ENCODE measurements around a stretch of chr2.

DNA sequence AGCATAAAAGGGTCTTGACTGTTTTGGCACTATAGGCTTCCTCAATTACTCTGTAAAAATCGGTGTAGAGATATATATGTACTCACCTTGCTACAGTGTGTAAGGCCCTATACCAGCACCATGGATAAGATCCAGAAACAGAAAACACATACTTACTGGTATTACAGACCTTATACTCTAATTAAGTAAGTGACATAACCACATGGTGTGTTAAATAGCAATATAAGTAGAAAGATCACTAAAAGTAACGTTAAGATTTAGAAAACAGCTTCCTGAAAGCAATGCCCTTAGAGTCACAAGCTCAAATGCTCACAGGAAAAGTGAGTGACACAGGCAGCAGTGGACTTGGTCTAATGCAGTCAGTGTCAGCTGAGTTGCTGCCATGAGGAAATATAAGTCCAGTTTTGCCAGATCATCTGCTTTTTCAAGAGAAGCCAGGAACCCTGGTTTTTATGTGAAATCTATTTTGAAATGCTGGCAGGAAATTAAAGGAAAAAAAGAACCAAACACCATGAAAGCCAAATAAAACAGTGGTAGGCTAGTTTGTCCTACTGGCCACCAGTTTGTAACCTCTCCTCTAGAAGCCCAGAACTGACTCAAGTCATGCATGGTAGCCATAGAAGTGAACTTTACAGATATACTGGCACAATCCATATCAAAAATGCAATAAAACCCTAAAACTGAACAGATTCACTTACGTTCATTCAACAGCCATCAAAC is 109.3 kb downstream of the THADA start:
- PRO-cap, result no peak
- RAMPAGE, long total RNA, 2 experiments, result no peak in any of the 2 experiments

- PRO-cap, result no peak
- RAMPAGE, long total RNA, 2 experiments, result no peak in any of the 2 experiments
Observed at GRCh38 chr2:43780043-43780497, 6.2 kb downstream of the DYNC2LI1 start.

- PRO-cap, result no peak
- RAMPAGE, long total RNA, 2 experiments, result no peak in any of the 2 experiments
Observed at GRCh38 chr2:43841353-43841998, 2.7 kb downstream of the ABCG8 start.

DNA sequence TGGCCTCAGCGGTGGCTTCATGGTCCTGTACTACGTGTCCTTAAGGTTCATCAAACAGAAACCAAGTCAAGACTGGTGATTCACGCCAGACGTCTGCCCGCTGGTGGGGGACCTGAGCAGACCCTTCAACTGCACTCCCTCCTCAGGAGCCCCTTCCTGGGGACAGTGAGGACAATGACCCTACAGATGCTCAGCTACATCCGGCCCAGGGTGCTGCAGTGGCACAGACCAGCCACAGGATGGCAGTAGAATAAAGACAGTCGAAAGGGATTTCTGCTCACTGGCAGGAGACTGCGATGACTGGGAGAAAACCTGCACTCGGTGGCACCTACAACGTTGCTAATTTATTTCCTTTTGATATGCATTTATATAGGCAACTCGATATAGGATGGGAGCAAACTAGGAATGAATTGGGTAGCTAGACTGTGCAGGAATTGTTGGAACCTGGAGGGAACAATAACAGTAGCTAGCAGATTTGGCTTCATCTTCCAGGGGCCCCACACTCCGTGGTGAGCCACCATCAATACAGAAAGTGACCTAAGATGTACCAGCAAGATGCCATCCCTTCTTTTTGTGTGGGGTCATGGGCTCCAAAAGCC is 39.2 kb downstream of the ABCG8 start:
- PRO-cap, result no peak
- RAMPAGE, long total RNA, 2 experiments, result no peak in any of the 2 experiments

GRCh38 chr2:43957305-43958225 is 38.2 kb downstream of the LRPPRC start:
- PRO-cap, result no peak
- RAMPAGE, long total RNA, 2 experiments, result no peak in any of the 2 experiments

- PRO-cap, result no peak
- RAMPAGE, long total RNA, 2 experiments, result no peak in any of the 2 experiments
Observed at GRCh38 chr2:44170908-44171636, 2.4 kb downstream of the PPM1B start.

GRCh38 chr2:44201028-44202230 is 32.8 kb downstream of the PPM1B start:
- PRO-cap, result no peak
- RAMPAGE, long total RNA, 2 experiments, result start-site peak on the plus strand in 1 of 2 experiments, at chr2:44201214-44201685 at its widest, 13 to 29 reads per replicate

DNA sequence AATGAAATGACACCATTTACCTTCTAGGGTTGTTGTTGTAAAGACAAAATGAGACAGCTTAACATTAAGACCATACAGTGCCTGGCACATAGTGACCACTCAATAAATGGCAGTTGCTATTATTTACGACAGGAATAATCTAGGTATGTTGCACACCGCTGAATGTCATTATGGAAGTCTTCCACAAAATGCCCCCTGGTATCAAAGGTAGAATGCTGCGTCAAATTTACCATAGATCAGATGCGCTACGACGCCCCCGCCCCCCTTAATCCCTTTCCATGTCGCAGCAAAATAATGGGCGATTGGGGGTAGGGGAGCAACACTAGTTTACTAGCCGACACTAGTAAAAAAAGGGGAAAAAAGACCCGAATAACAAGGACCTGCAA is 617 bp downstream of the PREPL start:
- PRO-cap, result no peak
- RAMPAGE, long total RNA, 2 experiments, result no peak in any of the 2 experiments

- PRO-cap, result no peak
- RAMPAGE, long total RNA, 2 experiments, result start-site peak on the plus strand in 1 of 2 experiments, at chr2:44503657-44503925 at its widest, 7 to 8 reads per replicate
Observed at GRCh38 chr2:44503639-44504130, 141.9 kb downstream of the CAMKMT start.

GRCh38 chr2:44806504-44806794 is 135.1 kb upstream of the SIX3 start:
- PRO-cap, result no peak
- RAMPAGE, long total RNA, 2 experiments, result no peak in any of the 2 experiments

- PRO-cap, result no peak
- RAMPAGE, long total RNA, 2 experiments, result no peak in any of the 2 experiments
Observed at GRCh38 chr2:45170220-45170714, 161.0 kb upstream of the SIX2 start.

DNA sequence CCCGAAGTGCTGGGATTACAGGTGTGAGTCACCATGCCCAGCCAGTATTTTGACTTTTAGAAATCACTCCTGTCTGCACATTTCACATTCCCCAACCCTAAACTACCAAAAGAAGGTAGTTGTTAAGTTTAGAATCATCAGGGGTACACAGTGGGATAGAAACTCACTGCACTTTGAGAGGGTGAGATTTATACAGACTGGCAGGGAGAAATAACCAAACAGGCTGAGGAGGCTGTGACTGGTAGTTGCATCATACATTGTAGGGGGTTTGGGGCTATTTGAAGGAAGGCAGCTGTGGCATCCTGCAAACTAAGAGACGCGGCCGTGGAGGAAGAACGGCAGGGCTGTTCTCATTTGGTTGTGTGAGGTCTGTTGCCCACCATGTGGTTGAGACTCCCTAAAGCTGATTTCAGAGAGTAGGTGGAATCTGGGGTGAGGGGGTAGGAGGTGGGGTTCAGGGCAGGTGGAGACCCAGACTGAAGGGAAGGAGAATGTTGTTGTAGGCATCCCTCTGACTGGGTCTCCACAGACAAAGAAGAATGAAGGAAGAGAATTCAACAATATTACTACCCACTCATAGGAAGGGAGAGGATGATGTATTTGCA is 170.8 kb upstream of the SIX2 start:
- PRO-cap, result no peak
- RAMPAGE, long total RNA, 2 experiments, result no peak in any of the 2 experiments

DNA sequence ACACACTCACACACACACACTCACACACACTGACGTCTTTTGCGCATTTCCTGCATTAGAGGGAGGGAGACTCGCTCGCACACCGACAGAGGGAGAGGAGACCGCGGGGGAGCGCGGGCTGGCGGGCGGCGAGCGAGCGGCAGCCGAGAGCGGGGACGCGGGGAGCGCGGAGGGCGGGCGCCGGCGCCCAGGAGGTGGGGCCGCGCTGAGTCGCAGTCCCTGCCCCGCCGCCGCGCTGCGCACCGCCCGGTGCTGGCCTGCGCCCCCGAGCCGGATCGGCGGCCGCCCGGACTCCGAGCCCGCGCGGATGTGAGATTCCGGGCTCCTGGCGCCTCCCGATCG is 437 bp upstream of the PRKCE start:
- PRO-cap, result bidirectional peak, plus-strand start at position 94 of the sequence, minus-strand start outside the sequence
- RAMPAGE, long total RNA, 2 experiments, result no peak in any of the 2 experiments

GRCh38 chr2:45652475-45652942 is 1.0 kb downstream of the PRKCE start:
- PRO-cap, result no peak
- RAMPAGE, long total RNA, 2 experiments, result no peak in any of the 2 experiments

DNA sequence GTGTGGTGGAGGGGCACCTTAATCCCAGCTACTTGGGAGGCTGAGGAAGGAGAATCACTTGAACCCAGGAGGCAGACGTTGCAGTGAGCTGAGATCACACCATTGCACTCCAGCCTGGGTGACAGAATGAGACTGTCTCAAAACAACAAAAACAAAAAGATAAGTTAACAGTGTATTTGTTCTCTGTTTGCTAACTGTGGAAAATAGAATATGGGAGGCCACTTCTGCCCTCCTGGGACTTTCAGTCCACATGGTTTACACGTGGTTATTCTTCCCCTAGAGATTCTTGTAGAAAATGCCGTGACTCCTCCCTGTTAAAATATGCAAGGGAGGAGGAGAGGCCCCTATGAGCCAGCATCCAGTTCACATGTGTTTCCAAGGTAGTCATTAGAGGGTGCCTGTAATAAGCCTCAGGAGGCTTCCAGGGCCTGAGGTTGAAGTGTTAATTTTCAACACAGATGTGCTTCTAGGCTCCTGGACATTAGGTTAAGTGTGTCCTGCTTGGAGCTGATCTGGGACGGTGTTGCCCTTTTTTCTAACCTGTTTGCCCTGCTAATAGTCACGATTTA is 71.6 kb downstream of the PRKCE start:
- PRO-cap, result unidirectional peak, plus-strand start at position 293 of the sequence
- RAMPAGE, long total RNA, 2 experiments, result no peak in any of the 2 experiments

DNA sequence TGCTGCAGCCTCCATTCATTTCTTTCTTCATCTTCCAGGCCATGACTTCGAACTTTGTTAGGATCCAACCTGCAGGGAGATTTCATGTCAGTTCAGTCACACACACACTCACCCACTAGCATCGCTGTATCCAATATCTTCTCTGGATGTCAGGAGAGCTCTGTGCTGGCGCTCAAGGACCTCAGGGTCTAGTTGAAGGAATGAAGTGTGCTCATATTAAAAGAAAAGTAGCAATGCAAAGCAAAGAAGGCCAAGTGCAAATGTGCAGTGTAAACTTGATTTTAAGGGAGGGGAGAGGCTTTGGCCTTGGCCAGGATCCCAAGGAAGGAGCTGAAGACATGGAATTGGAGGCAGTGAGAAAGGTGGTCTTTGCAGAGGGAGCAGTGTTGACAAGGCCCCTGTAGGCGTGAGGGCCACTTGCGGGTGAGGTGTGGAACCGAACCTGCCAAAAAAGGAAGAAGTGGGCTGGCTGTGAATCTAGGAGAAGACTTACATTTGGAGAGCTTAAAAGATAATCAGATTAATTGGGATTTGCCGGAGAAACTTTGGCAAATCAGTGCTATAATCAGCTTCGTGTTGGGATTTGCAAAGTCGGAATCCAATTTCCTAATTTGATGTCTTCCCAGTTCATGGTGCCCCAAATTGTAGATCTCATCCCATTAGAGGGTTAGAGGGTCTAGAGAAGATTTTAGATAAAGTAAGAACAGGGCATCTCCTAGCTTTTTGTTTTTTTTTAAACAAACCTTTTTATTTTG is 132.6 kb downstream of the PRKCE start:
- PRO-cap, result no peak
- RAMPAGE, long total RNA, 2 experiments, result start-site peak on the plus strand in 1 of 2 experiments, centred at position 370 of the sequence, 5 reads per replicate

DNA sequence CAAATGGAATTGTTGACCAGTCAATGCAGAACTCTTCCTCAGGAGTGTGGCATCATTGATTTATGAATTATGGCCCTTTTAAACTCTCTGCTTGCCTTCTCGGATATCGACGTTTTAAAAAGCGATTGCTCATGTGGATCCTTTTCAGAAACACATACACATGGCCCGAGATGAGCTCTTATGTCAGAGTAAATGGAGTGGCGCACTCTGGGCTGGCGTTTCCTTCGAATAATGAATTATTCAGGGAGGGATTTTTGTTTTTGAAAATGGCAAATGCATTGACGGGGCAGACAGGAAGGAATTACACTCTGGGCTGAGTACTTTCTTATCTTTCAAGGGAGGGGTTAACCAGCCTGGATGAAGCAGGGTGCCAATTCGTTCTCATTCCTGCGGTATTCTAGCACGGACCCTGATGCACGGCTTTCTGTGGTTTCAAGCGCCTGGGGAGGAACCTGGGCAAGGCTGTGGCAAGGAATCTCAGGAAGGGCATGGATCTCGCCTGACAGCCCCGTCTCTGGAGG is 142.7 kb downstream of the PRKCE start:
- PRO-cap, result no peak
- RAMPAGE, long total RNA, 2 experiments, result no peak in any of the 2 experiments

DNA sequence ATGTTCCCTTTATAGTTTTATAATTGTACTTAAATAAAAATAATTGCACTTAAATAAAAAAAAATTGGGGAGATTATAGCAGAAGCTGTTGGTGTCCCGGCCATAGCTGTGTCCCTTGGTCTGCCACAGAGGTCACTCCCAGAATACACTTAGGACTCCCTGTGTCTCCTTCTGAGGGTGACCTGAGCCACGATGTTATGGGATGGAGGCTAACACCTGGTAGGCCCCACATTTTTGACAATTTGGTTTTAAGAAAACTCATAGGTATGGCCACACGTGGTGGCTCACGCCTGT is 285.6 kb downstream of the PRKCE start:
- PRO-cap, result no peak
- RAMPAGE, long total RNA, 2 experiments, result no peak in any of the 2 experiments

DNA sequence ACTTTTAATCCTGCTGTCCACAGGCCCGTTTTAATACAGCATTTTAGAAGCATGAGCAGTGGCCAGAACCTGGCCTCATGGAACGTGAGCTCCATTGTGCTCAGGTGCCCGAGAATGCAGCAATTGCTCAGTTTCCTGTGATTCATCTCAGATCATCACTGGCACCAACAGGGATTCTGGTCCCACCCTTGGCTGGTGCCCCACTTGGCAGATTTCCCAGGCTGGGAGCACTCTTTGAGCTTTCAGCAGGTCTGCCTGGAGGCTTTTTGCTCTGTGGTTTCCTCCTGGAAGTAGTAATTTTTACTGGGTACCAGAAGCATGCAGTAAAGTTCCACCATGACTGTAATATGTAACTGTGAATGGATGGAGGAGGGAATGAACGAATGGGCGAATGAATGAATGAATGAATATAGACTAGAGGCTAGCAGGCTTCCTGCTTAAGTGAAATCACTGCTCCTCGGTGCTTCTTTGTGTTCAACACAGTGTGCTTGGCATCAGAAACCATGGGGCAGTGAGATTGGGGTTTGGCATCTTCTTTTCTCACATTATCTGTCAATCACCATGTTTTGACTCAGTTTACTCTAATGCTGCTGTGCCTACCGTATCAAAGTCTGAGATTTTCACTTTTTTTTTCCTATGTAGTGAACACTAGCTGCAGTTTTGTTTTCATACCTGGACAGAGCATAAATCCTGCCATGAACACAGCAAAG is 312.9 kb downstream of the PRKCE start:
- PRO-cap, result no peak
- RAMPAGE, long total RNA, 2 experiments, result no peak in any of the 2 experiments

- PRO-cap, result no peak
- RAMPAGE, long total RNA, 2 experiments, result no peak in any of the 2 experiments
Observed at GRCh38 chr2:46096148-46096793, 200.9 kb upstream of the EPAS1 start.